Kidney epithelial cell (primary cell): Measurements from ENCODE around the genes C2CD4D, TCHH, LCE1B, LCE7A, SMCP, SPRR2E and PRR9.

DNA sequence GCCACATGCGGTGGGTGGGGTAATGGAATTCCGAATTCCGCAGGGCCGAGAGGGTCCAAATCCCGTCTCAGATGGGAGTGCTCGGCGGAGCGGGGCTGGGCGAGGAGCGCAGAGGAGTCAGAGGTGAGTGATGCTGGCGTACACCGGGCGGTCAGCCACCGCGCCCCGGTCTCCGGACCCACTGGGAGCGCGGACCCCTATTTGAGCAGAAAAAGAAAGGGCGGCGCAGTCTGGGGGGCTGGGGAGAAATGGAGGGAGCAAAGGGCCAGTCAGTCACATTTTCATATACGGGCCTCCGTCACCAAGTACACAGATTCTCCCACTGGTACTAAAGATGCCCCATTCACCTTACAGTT is 659 bp downstream of the C2CD4D start:
- RAMPAGE, long total RNA: no peak
- RRBS: no CpG with 5 or more reads among the region's 23 CpGs

DNA sequence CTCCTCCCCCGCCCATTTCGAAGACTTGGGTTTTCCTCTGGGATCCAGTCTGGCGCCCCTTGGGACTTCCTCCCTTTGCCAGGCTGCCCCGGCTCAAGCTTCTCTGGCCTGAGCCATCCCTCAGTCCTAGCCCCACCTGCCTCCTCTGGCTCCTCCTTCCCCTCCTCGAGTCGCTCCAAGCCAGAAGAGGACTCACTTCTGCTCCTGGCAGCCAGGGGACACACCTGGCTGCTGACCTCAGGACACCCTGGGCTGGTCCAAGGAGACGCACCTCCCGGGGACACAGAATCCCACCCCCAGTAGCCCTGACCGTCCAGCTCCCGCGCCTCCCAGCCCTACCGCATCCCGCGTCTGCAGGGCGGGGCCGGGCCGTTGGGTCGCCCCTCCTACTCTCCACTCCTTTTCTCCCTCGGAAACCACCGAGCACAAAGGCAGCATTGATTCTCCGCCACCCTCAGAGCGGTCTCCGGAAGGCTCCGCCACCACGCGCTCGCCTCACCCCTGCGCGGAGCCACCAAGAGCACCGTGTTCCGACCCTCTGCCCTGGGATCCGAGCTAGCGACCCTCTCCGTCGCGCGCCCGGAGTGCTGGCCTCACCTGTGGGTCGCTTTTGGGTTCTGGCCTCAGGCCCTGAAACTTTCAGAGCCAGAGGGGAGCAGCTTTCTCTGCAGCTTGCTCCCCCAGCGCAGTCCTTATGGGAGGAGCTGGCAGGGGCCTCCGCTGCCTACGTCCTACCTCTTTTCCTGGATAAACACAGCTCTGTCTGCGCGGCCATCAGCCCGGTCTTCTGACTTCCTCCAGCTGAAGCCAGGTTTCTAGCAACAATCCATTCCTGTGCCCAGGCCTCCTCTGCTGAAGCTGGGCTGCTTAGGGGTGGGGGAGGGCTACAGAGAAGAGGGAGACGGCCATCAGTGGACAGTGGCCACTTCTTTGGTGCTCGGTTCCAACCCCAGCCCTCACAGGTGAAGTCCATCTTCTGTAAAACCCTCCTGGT is at the start of gene C2CD4D:
C2CD4D (minus strand) TSS at position 353 of the 994 bp plus-strand sequence.
- RAMPAGE, long total RNA: start-site peak on the minus strand centred at position 349 of the sequence, 36 bp wide, 5 and 5 reads in 2 replicates
- RRBS: 8% methylated on average over 9 of the region's 47 CpGs

- RAMPAGE, long total RNA: no peak
- RRBS: no CpG with 5 or more reads among the region's 3 CpGs
Observed at GRCh38 chr1:151982722-151983496, 10.8 kb downstream of the S100A10 start.

DNA sequence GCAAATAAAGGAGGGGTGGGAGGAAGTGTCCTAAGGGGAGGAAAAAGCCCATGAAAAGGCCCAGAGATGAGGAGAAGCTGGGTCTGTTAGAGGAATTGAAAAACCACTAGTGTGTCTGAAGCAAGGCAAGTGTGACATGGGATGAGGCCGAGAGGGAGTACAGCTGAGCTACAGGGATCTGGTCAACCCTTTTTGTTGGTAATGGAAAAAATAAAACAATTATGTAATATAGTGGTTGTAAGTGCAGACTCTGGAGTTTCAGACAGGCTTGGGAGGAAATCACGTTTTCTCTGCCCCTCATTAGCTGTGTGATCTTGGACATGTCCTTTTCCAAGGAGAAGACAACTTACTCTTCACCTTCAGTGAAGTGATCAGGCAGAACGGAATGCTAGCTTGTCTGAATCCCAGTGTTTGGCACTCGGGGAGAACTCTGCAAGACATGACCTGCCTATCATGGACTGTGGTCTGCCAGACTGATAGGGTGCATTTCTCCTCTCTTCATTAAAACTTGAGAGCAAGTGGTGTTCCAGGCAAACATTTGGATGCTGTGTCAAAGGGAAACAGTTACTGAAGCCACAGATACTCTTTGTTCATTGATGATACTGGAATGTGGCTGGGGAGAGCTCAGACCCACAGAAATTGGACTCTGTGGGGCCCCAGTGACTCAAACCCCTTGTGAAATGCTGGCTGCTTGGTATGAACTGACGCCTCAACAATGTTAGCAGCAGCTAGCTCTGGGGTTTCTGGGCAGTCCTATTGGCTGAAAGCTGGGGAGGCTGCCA is 7.6 kb upstream of the S100A10 start:
- RAMPAGE, long total RNA: no peak
- RRBS: no CpG with 5 or more reads among the region's 5 CpGs

GRCh38 chr1:152023992-152024613 is 12.7 kb downstream of the S100A11 start:
- RAMPAGE, long total RNA: no peak
- RRBS: no CpG with 5 or more reads among the region's 8 CpGs

GRCh38 chr1:152110925-152111367 is 4.3 kb downstream of the TCHH start:
- RAMPAGE, long total RNA: no peak
- RRBS: no CpG with 5 or more reads among the region's 38 CpGs

DNA sequence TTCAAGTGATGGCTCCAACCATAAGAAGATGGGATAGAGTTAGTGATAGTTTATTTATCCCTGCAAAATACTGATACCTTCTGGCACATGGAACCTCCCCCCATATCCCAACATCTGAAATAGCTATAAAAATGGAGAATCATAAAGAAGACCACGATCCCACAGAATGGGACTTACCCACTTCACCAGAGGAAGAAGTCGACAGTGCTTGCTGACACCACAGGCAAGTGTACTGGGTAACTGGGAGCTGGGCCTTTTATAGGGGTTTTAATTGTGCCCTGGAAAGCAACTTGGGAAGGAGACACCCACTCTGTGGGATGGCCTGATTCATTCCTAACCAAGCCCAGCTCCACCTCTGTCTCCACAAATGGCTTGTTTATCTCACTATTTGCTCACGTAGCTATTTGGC is at the start of gene TCHH:
TCHH (minus strand) TSS at position 231 of the 409 bp plus-strand sequence.
- RAMPAGE, long total RNA: no peak
- RRBS: no CpG with 5 or more reads among the region's 3 CpGs

- RAMPAGE, long total RNA: no peak
- RRBS: no CpG with 5 or more reads among the region's 2 CpGs
Observed at GRCh38 chr1:152811560-152812150, at the start of gene LCE1B. TSS of gene LCE1B (plus strand) at chr1:152811971.

DNA sequence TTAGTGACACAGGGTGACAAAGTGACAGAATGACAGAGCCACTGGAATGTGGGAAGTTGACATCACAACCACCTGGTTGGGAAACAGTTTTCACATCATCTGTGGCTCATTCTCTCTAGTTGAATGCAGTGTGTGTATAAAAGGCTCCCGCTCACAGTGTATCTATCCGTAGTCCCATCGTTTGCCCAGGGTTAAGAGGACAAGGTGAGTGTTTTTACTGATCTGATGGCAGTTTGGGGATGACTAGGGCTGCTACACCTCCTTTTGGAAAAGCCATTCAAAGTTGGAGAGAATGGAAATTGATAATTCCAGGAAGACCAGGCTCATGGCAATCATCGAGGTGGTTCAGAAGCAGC is at the start of gene LCE7A:
LCE7A (plus strand) TSS at position 169 of the 356 bp plus-strand sequence.
- RAMPAGE, long total RNA: no peak
- RRBS: no CpG with 5 or more reads among the region's 4 CpGs

DNA sequence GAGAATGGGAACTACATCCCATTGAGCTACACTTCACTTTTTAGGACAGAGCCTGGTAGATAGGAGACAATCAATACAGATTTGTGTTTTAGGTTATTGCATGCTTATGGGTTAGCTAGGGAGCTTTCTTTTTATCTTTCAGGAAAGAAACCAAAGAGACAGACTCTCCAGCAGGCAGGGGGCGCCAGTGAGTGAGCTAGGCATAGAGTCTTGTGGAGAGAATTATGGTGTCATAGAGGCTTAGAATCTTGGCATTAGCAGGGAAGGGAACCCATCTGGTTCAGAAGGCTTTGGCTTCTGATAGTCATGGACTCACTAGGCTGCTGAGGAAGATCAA is at the start of gene SMCP:
SMCP (plus strand) TSS at position 283 of the 337 bp plus-strand sequence.
- RAMPAGE, long total RNA: no peak
- RRBS: no CpG with 5 or more reads among the region's 1 CpG

DNA sequence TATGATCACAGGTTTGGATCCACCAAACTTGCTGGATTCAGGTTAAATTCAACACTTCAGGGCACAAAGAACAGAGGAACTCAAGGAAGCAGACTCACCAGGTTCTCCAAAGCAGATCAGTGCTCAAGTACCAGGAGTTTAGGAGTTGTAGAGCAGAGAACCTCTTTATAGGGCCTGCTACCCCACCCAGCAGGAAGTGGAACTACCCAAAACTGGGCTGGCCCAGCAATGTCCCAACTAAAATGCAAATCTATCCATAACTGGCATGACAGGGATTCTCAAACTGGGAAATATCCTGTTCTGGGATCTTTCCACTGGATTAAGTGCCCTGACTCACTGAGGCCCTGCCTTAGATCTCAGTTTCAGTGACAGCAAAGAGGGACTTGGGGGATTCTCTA is at the start of gene SPRR2E:
SPRR2E (minus strand) TSS at position 141 of the 398 bp plus-strand sequence.
- RAMPAGE, long total RNA: no peak

DNA sequence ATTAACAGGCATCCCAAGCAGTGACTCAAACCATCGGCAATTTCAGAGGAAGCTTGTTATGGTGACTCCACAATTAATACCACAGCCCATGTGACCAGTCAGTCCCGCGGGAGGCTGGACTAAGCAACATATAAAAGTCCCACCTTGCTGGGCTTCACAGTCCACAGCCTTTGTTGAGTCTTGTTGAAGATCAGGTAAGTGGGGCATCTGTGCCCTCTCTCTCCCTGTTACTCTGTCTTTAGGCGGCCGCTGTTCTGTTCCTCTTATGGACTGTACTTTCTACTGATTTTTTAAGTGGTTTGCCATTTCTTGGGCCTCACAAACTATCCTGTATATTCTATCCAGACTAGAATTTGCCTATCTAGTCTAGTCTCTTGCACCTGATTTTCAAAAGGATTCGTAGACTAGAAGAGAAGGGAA is at the start of gene PRR9:
PRR9 (plus strand) TSS at position 159 of the 420 bp plus-strand sequence.
- RAMPAGE, long total RNA: no peak
- RRBS: no CpG with 5 or more reads among the region's 6 CpGs

DNA sequence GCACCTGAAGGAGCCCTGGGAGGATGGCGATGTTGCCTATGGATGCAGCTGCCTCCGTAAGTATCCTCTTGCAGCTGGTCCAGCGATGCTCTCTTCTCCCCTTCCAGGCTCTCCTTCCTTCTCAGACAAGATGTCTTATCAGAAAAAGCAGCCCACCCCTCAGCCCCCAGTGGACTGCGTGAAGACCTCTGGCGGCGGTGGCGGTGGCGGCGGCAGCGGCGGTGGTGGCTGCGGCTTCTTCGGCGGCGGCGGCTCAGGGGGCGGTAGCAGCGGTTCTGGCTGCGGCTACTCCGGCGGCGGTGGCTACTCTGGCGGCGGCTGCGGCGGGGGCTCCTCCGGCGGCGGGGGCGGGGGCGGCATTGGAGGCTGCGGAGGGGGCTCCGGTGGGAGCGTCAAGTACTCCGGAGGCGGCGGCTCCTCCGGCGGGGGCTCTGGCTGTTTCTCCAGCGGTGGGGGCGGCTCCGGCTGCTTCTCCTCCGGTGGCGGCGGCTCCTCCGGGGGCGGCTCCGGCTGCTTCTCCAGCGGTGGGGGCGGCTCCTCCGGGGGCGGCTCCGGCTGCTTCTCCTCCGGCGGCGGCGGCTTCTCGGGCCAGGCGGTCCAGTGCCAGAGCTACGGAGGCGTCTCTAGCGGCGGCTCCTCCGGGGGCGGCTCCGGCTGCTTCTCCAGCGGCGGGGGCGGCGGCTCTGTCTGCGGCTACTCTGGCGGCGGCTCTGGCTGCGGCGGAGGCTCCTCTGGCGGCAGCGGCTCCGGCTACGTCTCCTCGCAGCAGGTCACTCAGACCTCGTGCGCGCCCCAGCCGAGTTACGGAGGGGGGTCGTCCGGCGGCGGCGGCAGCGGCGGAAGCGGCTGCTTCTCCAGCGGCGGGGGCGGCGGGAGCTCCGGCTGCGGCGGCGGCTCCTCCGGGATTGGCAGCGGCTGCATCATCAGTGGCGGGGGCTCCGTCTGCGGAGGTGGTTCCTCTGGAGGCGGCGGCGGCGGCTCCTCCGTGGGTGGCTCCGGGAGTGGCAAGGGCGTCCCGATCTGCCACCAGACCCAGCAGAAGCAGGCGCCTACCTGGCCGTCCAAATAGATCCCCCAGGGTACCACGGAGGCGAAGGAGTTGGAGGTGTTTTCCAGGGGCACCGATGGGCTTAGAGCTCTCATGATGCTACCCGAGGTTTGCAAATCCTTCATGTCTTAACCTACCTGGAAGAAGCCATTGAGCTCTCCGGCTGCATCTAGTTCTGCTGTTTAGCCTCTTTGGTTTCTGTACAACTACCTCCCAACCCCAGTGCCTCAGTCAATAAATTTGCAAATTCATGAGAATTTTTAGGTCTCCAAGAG is 1.8 kb downstream of the LORICRIN start:
- RAMPAGE, long total RNA: no peak
- RRBS: 2% methylated on average over 63 of the region's 121 CpGs

GRCh38 chr1:153292477-153293514 is 20.0 kb downstream of the PGLYRP3 start:
- RAMPAGE, long total RNA: no peak
- RRBS: 84% methylated on average over 5 of the region's 31 CpGs

GRCh38 chr1:153344125-153344561 is 4.5 kb downstream of the PGLYRP4 start:
- RAMPAGE, long total RNA: no peak
- RRBS: no CpG with 5 or more reads among the region's 4 CpGs

- RAMPAGE, long total RNA: no peak
- RRBS: no CpG with 5 or more reads among the region's 4 CpGs
Observed at GRCh38 chr1:153390055-153390350, 870 bp downstream of the S100A8 start.

GRCh38 chr1:153488579-153488876 is 28.1 kb upstream of the S100A7 start:
- RAMPAGE, long total RNA: no peak
- RRBS: no CpG with 5 or more reads among the region's 1 CpG

DNA sequence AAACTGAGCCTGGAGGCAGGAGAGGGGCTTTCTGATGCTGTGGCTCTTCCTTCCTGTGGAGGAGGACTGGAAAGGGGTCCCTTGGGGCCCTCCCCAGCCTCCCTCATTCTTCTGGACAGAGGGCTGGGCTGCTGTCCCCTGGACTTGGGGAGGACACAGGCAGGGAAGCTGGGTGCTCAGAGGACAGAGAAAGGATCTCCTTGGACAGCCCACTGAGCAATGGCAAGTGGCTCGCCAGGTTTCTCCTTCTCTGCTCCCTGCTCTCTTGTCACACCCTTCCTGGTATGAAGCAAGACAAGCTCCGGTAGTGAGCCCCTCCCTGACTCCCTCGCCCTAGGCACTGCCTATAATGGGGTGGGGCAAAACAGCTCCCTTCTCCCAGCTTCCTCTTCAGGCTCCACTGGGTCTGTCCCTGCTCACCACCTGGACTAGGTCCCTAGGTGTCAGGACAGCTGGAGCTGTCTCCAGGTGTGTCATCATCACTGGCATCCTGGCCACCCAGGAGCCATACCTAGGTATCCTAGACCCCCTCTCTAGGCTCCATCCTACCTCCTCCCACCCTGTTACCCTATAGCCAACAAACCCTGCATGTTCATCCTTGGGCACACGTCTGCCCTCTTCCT is 19.9 kb downstream of the S100A6 start:
- RAMPAGE, long total RNA: no peak
- RRBS: no CpG with 5 or more reads among the region's 4 CpGs

GRCh38 chr1:153533155-153533619 is 2.6 kb downstream of the S100A6 start:
- RAMPAGE, long total RNA: no peak
- RRBS: no CpG with 5 or more reads among the region's 21 CpGs

DNA sequence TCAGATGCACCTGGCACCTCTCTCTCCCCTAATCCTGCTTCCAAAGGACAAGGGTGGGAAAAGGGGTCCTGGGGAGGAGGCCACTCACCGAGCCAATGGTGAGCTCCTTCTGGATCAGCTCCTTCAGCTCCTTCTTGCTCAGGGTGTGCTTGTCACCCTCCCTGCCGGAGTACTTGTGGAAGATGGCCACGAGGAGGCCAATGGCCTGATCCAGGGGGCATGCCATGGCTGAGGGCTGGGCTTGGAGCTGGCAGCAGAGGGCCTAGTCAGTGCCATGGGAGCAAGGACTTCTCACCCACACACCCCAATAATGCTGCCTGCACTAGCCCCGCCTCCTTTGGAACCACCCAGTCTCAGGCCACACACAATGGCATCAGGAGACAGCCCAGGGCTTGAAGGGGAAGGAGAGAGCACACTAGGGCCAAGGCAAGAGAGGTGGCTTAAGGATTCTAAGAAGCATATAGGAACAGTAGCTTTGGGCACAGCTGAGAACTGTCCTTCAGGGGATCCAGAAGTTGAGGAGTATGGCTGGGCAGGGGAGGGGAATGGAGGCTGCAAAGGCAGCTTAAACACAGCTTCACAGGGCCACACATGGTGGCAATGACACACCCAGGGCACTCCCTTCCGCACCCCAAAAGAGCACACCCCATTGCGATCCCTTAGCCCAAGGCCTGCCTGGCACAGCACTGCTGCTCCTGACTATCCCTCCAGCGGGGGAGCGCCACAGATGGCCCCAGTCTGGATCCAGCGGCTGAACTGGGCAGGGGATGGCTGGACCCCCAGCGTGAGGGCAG is 480 bp downstream of the S100A6 start:
- RAMPAGE, long total RNA: no peak
- RRBS: no CpG with 5 or more reads among the region's 10 CpGs